GM23248 (cell line): Measurements from ENCODE around the genes CHRNA7, AVEN and SLC12A6.

DNA sequence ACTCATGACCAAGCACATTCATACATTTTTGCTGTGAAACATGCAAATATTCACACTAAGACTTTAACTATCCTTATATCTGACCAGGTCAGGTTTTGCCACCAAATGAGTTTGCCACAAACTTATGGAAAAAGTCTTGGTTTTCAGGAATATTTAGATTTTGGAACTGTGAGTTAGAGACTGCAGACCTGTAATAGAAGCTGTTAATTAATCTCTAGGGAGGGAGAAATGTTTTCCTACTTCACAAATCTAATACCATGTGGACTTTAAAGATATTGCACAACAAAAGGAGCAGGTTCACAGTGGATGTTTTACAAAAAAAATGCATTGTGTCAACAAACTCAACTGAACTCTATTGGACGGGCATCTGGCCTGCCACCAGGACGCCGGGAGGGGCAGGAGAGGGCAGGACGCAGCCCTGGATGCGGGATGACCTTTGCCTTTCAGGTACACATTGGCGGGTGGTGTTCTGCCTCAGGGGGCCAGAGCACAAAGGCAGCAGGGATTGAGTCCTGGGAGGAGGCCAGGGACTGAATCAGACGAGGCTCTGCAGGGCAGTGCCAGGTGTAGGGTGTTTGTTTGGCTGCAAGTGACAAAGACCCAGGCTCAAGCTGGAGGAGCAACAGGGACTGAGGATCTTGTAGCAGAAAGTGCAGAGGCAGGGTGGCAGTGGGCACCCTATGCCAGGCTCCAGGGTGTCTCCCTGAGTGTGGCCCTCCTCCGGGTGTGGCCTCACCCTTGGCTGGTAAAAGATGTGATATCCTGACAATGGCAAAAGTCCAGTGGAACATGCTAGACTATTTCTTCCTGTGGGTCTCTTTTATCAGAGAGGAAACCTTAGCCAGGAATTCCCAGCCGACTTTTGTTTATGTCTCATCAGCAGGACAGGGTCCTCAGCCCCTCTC is 30.0 kb upstream of the KLF13 start:
- RAMPAGE, long total RNA: no peak

- RAMPAGE, long total RNA: no peak
Observed at GRCh38 chr15:31303505-31303704, 23.2 kb upstream of the KLF13 start.

DNA sequence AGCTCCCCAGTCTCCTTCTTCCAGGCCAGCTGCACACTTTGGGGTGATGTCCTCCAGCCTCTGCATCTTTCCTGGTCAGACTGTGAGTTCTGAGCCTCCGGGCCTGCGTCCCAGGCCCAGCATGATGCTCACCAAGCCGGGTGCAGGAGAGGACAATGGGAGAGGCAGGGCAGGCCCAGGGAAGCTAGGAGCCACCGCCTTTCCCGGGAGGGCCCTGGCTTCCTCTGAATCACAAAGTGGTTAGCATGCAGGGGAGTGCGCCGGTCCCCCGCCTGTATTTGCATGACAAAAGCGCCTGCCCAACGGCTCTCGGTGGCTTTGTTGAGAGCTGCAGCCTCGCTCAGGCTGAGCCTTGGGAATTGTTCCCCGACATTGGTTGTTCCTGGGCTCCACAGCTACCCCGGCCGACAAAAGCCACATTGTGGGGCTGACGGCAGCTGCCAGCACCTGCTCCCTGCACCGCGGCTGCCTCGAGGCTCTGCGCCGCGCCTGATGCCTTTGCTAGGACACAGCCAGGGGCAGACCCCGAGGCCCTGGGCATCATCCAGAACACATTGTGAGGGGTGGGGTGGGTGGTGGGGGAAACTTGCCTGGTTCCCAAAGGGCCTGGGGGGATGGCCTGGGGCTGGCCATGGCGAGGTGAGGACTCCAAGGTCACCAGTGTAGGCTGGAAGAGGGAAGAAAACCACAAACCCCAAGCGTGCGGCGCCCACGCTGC is 20.0 kb upstream of the KLF13 start:
- RAMPAGE, long total RNA: no peak

DNA sequence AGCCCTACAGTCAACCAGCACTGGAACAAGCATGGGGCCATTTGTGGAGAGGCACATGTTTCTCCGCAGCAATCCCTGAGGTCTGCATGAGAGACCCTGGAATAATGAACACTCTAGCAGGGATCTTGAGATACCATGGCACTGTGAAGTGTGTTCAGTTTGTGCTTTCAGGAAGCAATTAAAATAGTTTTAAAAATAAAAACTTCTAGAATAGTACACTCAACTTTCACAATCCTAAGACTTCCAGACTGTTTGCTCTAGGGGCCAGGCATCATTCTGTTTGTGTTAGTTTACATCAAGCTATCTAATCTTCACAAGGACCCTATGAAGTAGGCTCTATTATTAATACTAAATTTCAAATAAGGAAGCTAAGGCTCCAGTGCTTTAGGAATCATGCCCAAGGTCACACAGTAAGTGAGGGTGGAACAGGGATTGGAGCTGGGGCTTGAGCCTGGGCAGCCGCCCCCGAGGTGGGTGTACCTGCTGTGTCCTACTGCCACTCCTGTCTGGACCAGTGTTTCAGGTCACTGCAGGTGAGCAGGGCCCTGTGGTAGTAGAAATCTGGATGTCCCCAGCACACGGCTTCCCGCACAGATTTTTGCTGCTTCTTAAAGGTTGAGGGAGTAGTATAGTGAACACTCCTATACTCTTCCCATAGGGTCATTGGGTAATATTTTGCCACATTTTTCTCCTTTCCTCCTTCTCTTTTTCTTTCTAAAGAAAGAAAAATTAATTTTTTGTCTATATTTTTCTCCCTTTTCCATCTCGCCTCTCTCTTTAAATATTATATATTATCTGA is 6.4 kb downstream of the KLF13 start:
- RAMPAGE, long total RNA: no peak

DNA sequence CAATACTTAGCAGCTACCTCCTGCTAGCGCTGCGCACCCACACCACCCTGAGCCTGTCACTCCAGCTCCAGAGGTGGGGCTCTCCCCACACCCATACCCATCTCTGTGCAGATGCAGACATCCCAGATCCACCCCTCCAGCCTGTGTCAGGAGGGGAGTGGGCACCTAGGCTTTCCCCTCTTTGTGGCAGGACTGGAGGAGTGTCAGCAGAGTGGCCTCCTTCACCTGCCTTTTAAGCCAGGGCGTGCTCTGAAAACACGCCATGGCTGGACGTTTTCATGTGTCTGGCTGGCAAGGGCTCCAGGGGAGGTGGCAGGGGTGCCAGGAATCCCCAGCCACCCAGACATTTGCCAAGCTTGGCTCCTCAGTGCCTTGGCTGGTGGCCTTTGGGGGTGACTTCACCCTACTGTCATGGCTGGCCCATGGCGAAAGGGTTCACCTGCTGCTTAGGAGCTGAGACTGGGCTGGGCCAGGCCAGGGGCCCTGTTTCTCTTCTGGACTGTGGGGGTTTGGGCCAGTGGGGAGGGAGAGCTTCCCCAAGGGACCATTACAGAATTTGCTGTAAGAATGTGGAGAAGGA is 17.6 kb downstream of the KLF13 start:
- RAMPAGE, long total RNA: no peak

GRCh38 chr15:31397649-31398494 is 71.2 kb downstream of the KLF13 start:
- RAMPAGE, long total RNA: no peak

DNA sequence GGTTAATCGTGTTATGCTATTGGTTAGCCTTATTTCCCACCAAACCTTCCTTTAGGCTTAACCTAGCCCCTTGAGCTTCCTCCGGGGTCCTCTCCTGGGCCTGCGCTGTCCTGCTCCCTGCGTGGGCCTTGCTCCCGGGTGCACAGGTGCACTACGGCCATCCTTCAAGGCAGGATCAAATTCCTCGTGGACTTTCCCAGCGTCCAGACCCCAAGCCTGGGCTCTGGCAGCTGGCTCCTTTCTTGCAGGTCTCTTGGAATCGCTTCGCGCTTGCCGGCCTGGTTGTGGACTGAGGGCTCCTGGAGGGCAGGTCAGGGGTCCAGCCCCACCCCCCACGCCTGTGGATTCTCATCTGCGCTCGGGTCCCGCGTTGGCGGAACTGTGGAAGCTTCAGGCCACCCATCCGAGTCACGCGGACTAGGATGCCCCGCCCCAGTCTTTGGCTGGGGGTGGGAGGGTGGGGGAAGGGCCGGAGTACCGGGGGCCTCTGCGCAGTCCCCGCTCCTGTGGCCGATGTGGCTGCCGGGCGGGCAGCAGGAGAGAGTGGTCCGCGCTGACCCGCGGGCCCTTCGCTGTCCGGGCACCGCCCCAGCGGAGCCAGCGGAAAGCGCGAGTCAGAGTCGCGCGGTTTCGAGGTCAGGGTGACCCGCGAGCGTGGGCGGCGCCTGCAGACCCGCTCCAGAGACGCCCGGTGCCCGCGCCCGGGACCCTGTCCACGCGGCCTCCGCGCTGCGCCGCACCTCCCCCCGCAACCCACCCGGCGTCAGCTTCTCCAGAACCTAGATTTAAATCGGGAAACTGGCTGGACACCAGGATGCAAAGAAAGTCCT is 114.1 kb downstream of the KLF13 start:
- RAMPAGE, long total RNA: no peak

GRCh38 chr15:31482847-31484033 is 156.6 kb downstream of the KLF13 start:
- RAMPAGE, long total RNA: no peak

GRCh38 chr15:31490010-31490465 is 163.4 kb downstream of the KLF13 start:
- RAMPAGE, long total RNA: no peak

GRCh38 chr15:32029390-32029688 is 976 bp upstream of the CHRNA7 start:
- RAMPAGE, long total RNA: no peak

- RAMPAGE, long total RNA: no peak
Observed at GRCh38 chr15:32030199-32030803, at the start of gene CHRNA7. TSS of gene CHRNA7 (plus strand) at chr15:32030515.

- RAMPAGE, long total RNA: no peak
Observed at GRCh38 chr15:32731699-32732627, 14.2 kb downstream of the GREM1 start.

- RAMPAGE, long total RNA: no peak
Observed at GRCh38 chr15:32824549-32825301, 106.9 kb downstream of the GREM1 start.

DNA sequence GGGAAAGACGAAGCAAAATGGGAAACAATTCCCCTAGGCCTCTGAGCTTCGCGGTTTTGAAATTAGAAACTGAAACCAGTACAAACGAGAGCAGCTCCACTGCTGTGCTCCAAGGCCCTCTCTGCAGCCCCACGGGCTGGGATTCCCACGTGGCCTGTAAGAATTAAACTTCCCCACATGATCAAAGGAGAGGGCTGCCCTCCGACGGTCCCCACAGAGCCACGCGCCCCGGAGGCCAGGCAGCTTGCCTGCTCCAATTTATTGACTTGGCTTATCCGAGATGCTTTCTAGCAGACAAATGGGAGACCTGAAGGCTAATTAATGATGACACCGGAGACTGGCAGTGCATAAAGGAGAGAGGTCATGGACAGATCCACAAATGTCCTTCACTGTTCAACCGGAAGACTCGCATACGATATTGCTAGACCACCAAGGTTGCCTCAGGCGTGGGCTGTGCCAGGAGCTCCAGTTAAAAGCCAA is 144.1 kb downstream of the GREM1 start:
- RAMPAGE, long total RNA: no peak

DNA sequence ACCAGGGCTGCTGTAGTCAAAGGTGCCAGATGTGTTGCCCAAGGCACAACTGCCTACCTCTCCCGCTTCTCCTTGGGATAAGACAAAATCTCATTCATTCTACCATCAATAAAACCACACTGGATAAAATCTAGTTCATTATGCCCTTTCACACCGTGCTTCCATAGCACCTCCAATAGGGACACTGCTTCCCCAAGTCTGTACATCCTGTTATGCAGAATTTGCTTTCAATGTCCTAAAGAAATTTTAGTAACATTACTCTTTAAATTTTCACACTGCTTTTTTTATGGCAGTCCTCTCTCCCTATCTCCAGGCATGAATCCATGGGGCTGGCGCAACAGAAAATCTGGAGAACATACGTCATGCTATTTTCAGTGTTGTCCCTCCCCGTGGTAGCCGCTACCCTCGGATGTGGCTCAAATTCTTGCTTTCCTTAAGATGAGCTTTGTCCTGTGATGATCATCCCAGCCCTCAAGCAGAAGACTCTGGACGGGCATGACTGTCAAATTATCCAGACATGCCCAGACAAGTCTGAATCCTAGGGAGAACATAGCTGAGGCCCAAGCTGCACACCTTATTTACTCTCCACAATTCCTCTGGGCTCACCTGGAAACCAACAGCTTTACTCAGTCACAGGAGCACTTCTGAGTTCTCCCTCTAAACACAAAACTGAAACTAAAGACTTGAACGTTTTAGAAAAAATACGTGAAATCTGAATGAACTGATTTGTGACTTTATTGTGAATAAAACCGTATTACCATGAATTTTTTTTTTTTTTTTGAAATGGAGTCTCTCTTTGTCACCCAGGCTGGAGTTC is 49.1 kb downstream of the FMN1 start:
- RAMPAGE, long total RNA: no peak

DNA sequence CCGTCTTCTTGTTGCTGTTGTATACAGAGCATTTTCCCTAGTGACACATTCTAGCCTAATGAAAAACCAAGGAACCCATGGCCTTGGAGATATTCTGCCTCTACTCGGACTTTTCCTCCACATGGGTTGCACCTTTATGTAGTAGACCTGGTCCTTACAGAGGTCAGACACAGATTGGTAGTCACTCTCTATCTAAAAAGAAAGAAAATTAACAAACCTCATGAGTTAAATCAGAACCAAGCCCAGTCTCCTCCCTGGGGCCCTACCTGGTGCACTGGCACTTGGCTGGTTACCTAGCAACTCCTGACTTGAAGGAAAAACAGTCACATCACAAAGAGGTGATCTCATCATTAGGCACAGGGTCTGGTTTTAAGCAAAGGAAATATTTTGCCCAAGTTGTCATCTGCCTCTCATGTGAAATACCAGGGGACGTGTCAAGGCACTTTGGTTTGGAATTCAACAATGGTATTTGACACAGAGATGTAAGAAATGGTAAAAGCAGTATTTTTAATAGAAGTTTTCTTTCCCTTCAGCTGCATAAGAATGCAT is 47.6 kb upstream of the FMN1 start:
- RAMPAGE, long total RNA: no peak

DNA sequence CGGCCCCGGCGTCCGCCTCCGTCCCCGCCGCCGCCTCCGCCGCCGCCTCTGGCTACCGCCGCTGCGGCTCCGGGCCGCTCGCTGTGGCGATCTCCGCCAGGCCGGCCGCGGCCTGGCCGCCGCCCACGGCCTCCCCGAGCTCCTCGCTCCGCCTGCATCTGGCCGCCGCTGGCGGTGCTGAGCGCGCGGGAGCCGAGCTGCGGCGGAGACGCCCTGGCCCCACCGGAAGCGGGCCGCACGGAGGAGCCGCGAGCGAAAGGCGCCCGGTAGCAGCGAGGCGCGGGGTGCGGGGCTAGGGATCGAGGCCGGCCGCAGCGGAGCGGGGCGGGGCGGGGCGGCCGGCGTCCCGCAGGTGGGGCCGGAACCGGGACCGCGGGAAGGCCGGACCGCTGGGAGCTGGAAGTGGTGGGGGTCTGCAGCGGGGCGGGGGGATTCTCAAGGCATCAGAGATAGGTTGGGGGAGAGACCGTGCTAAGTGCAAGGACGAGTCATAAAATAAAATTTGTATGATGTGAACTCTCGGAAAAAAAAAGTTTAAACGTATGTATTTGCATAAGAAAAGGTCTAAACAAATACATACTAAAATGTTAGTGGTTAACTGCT is at the start of gene AVEN:
Gene AVEN, minus strand, starts transcription at position 316 of the 603 bp plus-strand sequence.
- RAMPAGE, long total RNA: no peak

DNA sequence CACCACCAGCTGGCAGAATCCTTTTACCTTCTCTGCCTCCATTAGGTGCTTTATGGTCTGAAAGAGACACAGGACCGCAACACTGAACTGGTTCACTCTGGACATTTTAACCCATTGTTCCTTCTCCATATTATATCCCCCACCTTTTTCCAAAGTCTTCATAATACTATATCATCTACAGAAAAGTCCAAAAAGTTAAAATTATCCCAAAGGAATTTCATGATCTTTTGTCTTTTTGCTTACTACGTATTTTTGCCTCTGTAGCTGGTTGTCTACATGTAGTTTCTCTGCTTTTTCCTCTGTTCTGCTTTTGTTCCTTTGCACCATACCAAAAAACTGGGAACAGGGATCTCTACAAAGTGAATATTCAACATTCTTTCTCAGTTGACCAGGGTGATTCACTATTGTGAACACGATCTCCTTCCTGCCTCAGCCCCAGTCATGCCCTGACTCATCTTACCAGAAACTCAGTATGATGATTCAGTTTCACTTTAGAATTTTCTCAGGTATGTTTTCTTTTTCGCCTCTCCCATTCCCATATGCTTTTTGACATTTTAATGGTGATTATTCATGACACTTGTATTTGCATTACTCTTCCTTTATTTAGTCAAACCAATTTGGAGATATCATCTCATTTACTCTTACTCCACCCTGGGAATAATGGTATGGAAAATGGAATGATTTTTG is 14.4 kb downstream of the EMC4 start:
- RAMPAGE, long total RNA: no peak

GRCh38 chr15:34335042-34335586 is 2.5 kb downstream of the SLC12A6 start:
- RAMPAGE, long total RNA: no peak

DNA sequence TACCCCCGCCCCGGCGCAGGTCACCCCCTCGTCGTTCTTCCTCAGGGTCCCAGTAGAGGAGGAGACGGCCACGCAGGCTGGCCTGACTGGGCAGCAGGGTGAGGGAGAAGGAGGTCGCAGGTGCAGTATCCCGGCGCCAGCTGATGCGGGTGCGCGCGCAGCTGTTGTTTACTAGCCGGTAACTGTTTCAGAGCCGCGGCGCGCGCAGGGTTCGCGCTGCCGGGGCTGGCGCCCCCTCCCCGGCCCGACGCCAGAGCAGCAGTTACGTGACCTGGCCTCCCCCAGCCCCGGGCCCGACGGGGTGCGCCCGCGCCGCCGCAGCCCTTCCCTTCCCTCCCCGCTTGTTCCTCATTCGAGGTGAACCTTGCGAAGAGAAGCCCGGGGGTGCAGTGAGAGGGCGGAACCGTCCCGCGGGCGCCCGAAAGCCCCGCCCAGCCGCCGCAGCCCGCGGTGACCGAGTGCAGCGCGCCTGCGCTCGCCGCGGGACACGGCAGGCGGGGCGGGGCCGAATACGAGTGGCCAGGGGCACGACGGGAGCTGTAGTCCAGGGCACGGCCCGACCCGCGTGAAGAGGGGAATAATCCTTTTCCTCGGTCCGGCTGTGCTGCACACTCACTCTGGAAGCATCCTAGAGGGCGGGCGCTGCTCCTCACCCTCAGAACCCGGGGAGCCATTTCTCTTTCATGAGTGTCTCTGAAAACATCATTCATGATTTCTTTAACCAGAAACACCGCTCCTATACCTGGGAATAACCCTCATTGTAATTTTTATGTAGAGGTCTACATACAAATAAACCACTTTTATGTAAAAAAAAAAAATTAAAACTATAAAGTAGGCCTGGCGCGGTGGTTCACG is at the start of gene SLC12A6:
Gene SLC12A6, minus strand, starts transcription at position 184 of the 855 bp plus-strand sequence.
- RAMPAGE, long total RNA: no peak